Measurements from ENCODE around the genes TRIM62, GJB5 and GJA4.

GRCh38 chr1:32387985-32388193, 6.4 kb downstream of the BSDC1 start:
- PRO-cap: no peak

DNA sequence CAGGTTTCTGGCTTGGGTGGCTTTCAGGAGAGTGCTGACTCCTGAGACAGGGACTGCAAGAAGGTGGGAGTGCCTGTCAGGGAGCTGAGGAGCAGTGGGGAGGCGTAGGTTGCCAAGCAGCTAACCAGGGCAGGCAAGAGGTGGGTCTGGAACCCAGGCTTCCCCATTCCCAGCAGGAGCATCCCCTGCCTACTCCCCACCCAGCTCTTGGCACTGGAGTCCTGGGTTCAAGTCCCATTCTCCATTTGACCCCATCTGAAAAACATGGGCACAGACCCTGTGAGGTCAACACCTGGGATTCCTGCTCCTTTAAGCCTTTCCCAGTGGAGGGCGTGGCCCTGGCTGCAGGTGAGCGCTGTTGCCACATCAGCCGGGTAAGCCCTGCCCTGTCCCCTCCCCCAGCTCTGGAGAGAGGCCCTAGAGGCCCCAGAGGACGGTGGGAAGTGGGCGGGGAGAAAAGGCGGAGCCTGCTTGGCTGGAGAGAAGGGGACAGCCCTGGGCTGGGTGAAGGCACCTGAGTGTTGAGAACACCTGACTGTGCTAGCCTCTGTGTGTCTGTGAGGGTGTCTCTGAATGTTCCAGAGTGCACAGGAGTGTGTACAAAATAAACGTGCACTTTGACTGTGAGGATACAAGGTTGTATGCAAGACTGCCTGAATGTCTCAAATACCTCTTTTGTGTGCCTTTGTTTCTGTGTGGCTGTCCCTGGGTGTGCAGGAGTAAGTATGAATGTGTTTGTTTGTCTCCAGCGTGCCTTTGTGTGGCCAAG, 14.0 kb upstream of the SYNC start:
- PRO-cap: unidirectional peak, plus-strand start at position 456 of the sequence

GRCh38 chr1:32728704-32729532, 12.7 kb upstream of the KIAA1522 start:
- PRO-cap: no peak

- PRO-cap: no peak
These were observed 13.2 kb downstream of the KIAA1522 start for GRCh38 chr1:32754906-32755206.

GRCh38 chr1:32755665-32756441, 14.2 kb downstream of the KIAA1522 start:
- PRO-cap: no peak

GRCh38 chr1:32897680-32898527, 3.3 kb downstream of the TMEM54 start:
- PRO-cap: no peak

GRCh38 chr1:33001124-33002478, 35.1 kb downstream of the AK2 start:
- PRO-cap: no peak

- PRO-cap: no peak
These were observed 18.4 kb downstream of the TRIM62 start for GRCh38 chr1:33163359-33163840.

DNA sequence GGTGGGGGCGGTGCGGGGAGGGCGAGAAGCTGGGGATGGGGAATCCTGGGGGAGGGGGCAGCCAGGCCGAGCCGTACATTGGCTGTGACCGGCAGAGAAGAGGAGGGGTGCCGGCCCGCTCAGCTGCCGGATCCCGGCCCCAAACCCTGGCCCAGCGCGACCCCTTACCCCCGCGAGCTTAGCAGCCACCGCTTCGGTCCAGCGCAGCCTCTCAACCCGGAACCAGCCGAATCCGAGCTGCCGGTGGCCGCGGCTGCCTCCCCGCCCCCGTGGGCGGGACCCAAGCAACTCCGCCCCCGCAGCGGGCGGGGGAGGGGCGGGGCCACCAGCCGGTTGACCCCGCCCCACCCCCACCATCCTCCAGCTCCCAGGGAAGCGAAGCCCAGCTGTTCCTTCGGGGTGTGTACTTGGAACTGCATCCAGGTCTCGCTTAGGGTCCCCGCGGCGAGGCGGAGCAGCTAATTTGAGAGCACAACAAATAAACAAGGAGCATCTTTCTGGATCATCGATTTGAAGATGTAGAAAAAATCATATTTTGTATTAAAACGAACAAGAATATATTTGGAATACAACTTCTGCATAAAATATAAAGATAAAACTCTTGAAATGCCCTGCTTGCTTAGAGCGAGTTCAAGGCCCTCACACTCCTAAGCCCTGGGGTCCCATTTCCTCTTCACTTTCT, at the start of gene TRIM62:
TRIM62 (minus strand) TSS at position 218 of the 682 bp plus-strand sequence.
- PRO-cap: bidirectional peak, plus-strand start at position 397 of the sequence, minus-strand start at position 233 of the sequence

- PRO-cap: no peak
These were observed 1.9 kb upstream of the A3GALT2 start for GRCh38 chr1:33322708-33323294.

DNA sequence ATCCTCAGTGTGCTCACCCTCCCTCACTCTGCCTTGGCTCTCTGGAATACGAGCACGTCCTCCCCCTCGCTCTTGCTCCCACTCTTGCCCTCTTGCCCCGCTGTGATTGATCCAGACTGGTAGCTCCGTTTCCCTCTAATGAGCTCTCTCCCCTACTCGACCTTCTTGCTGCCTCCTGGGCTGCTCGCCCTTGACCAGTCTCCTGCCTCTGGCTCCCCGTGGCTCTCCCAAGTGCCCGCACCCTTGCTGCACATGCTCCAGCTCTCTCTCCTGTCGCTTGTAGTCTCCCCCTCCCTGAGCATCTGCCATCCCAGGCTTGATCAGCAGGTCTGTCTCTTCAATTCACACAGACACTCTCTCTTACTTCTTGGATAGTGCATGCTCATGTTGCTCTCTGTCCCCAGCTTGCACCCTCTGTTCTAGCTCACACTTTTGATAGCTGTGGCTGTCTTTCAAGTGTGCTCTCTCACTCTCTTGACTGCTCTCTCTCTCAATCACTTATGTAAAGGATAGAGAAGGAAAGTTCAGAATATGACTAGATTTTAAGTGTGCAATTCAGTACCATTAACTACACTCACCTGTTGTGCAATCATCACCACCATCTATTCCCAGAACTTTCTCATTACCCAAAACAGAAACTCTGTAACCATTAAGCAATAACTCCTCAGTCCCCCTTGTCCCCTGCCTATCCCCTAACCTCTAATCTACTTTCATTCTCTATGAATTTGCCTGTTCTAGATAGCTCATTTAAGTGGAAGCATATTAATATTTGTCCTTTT, 51.0 kb downstream of the PHC2 start:
- PRO-cap: no peak

GRCh38 chr1:33431163-33431377, 175 bp upstream of the PHC2 start:
- PRO-cap: no peak

GRCh38 chr1:34754451-34755781, at the start of gene GJB5:
Gene GJB5, plus strand, starts transcription at chr1:34755047.
- PRO-cap: no peak

DNA sequence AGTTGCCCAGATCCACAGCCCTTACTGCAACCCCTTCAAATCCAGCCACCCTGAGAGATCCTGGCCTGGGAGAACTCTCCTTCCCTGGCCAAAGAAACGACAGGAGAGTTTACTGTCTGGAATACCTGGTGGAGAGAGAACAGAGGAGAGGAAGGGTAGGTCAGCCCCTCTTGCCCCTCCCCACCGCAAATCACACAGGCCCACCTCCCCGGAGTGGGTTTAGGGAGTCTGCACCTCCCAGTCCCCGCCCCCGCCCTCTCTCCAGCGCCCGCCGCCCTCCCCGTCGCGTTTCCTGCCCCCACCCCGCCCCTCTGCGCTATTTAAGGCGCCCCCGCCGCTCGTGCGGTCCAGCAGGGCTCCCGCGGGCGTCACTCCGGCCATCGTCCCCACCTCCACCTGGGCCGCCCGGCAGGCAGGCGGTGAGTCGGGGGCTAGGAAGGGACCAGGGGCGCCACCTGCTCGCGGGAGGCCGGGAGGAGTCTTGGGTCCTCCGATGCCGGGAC, at the start of gene GJA4:
GJA4 (plus strand) TSS at position 350 of the 503 bp plus-strand sequence.
- PRO-cap: bidirectional peak, plus-strand start at position 350 of the sequence, minus-strand start at position 194 of the sequence

GRCh38 chr1:34984080-34984352, 1.1 kb downstream of the TMEM35B start:
- PRO-cap: no peak

DNA sequence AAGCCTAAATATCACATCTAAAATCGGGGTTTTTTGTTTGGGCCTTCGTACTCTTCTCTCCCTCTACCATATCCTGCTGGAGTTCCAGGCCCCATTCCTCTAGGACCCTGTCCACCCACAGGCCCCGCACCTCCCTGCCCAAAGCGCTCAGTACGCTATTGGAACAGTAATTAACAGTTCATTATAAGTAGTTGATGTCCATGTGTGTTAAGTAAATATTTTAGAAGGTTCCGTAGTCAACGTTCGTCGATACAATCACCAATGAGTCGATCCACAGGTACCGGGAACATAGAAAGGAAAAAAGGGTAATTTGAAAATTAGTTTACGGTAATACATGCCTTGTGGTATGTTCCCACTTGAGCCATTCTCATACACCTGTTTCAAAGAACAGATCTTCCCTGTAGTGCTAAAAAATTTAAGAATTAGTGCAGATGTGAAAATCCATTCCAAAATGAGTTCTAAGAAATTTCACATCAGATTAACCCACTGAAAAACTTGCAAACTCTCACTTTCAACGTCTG, 8.4 kb downstream of the SFPQ start:
- PRO-cap: no peak

DNA sequence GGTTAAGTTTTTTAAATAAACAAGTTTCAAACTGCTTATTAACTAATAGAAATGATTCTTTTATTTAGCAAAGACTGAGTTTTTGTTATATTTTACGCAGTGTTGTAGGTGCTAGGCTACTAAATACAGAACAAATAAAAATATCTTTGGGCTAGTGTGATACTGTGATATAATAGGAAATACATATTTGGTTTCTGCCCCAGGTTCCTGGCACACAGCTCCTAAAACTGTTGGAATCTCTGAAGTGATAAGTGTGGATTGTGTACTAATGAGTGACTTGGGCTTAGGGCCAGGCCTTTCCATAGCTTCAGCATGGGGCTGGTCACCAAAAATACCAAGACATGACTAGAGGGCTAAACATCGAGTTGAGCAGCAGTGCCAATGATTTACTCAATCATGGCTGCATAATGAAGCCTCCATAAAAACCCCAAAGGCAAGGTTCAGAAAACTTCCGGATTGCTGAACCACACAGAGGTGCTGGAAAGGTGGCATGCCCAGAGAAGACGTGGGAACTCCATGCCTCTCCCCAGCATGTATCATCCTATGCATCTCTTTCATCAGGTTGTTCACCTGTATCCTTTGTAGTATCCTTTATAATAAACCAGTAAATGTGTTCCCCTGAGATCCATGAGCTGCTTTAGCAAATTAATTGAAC, 51.5 kb downstream of the ZMYM4 start:
- PRO-cap: no peak

DNA sequence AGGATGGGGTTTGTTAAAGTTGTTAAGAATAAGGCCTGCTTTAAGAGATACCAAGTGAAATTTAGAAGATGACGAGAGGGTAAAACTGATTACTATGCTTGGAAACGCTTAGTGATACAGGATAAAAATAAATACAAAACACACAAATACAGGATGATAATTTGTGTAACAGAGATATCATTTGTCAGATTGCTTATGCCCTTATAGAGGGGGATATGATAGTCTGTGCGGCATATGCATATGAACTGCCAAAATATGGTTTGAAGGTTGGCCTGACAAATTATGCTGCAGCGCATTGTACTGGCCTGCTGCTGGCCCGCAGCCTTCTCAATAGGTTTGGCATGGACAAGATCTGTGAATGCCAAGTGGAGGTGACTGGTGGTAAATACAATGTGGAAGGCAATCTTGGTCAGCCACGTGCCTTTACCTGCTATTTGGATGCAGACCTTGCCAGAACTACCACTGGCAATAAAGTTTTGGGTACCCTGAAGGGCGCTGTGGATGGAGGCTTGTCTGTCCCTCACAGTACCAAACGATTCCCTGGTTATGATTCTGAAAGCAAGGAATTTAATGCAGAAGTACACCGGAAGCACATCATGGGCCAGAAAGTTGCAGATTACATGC, 82.3 kb downstream of the ZMYM4 start:
- PRO-cap: no peak

DNA sequence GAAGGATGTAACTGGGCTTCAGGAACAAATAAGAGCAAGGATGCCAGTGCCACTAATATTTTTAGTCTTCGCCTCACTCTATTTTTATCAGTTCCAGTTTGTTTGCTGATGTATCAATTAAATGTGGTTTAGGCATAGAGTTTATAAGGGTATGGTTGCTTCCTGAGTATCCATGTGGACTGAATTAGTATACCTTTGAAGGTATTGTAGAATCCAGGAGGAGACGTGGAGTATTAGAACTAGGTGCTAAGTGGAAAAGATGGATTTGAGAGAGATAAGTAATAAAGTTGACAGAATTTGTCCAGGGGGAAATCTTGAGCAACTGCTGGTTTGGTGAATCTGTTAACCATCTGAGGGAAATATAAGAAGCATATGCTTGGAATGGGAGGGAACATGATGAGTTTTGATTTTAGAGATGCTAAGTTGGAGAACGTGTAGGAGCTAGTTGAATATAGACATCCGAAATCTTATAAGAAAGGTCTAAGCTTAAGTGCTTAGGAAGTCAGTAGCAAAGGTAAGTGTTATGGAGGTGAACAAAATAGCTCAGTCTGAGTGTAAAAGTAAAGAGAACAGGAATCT, 88.9 kb downstream of the ZMYM4 start:
- PRO-cap: no peak

DNA sequence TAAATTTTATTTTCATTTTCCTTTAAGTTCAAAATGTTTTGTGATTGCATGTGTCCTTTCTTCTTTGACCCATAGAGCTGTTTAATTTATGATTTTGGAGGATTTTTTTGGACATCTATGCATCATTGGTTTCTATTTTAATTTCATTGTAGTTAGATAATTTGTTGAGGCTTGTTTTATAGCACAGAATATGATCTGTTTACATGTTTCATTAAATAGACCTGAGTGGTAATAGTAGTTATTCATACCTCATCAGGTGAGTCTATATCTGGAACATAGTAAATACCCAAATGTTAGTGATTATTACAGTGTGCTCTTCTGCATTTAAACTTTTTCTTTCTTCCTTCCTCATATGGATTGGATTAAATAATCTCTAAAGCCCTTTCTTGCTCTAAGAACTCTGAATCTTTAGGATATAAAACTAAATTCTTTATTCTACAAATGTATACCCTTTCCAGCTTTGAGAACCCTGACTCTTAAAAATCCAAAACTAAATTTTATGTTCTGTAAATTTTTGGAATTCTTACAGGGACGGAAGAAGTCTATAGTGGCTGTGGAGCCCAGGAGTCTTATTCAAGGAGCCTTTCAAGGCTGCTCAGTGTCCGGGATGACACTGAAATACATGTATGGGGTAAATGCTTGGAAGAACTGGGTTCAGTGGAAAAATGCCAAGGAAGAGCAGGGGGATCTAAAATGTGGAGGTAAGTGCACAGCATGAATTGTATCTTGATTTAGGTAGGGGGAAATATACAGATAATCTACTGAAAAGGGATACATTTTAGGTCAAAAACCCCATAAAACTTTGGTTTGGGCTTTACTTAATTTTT, 136.2 kb downstream of the ZMYM4 start:
- PRO-cap: no peak

All from cardiac septum (tissue), 1 donor.